Temporal lobe (tissue), 2 donors: ENCODE data around the genes PRSS2, KEL, OR2A2 and CTAGE8.

GRCh38 chr7:142535202-142535918 lies 213.9 kb upstream of the PRSS1 start:
- RAMPAGE, long total RNA = no peak

DNA sequence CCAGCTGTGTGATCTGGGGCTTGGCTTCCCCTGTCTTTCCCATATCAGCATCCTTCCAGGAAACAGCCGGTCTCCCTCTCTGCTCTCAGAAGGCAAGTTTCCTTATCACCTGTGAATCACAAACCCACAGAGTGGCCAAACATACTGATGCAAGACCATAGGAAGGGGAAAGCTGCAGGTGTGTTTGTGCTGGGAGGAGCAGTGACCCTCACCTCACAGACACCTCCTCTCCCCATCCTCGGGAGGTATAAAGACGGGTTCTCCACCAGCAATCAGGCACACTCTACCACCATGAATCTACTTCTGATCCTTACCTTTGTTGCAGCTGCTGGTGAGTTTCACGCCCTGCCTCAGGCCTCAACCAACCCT lies at the start of gene PRSS2:
PRSS2 (plus strand) TSS at position 279 of the 369 bp plus-strand sequence.
- RAMPAGE, long total RNA = no peak

DNA sequence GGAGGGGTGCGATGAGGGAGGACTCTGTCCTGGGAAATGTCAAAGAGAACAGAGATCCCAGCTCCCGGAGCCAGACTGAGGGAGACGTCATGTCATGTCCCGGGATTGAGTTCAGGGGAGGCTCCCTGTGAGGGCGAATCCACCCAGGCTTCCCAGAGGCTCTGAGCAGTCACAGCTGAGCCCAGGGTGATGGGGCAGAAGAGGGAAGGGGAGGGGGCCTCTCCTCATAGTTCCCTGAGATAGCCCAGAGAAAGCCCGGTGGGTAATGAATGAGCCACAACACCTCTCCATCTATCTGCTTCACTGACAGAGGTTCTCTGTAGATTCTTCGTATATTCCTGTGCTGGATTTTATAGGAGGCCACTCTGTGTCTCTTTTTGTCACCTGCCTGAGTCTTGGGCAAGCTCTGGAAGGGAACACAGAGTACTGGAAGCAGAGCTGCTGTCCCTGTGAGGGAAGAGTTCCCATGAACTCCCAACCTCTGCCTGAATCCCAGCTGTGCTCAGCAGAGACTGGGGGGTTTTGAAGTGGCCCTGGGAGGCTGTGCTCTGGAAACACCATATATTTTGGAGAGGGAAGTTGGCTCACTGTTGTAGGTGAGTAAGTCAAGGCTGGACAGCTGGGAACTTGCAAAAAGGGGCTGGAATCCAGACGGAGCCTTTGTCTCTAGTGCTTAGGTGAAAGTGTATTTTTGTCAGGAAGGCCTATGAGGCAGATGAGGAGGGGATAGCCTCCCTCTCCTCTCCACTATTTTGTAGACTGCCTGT lies 16.5 kb downstream of the PRSS2 start:
- RAMPAGE, long total RNA = no peak

- RAMPAGE, long total RNA = no peak
Measured at GRCh38 chr7:142798246-142799197, 27.8 kb downstream of the PRSS2 start.

DNA sequence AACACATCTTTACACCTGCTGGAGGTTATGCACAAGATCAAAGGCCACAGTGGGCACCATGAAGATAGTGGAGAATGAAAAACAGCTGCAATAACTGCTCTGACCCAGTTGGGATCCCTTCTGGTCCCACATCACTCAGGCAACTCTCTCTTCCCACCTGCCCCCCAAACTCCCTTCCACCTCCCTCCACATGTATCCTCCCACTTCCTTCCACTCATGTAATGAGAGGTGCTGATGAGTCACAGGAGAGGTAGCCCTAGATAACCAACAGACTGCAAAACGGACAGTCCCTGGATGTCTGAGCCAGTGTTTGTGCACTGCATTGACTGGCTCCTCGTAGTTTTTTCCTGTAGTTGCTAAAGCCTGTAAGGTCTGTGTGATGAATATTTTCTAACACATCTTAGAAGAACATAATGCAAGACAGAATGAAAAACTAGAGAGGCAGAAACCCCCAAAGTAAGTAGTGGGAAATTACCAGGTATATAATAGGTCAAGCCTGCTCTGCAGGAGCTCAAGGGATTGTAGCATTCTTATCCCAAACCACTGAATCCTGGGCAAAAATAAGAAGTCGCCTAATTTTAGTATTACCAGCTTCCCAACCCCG lies 38.5 kb downstream of the PRSS2 start:
- RAMPAGE, long total RNA = no peak

GRCh38 chr7:142962109-142963091 lies at the start of gene KEL:
Gene KEL (minus strand): TSS chr7:142962363.
- RAMPAGE, long total RNA = no peak

GRCh38 chr7:143222683-143223197 lies 903 bp downstream of the TAS2R40 start:
- RAMPAGE, long total RNA = no peak

- RAMPAGE, long total RNA = no peak
Measured at GRCh38 chr7:143279778-143280290, 4.9 kb upstream of the TMEM139 start.

DNA sequence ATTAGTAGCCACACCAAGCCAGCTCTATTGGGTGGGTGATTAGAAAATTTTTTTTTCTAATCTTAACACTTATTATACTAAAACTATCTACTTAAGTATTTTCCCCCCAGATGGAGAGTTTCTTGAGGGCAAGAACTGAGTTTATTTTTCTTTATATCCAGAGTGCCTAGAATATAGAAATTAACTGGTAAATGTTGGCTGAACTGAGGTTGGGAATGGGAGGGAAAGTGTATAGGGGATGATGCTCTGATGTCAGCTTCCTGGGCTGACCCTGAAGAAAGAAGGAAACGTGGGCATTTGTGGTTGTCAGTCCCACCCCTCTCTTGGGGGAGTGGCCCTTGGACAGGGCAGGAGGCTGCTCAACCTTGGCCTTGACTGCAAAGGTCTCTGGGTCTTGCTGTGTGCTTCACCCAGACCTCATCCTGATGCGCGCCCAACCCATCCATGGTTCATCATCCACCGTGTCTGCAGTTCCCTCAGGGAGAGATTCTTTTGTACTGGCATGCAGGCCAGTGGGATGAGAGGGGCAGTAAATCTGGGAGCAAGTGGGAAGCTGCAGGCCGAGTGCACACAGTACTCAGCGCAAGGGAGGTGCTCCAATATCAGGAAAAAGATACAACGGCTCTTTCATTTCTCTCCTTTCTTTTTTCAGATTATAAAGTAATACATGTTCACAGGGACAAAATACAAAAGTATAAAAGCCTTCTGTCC lies 4.8 kb upstream of the ZYX start:
- RAMPAGE, long total RNA = no peak

DNA sequence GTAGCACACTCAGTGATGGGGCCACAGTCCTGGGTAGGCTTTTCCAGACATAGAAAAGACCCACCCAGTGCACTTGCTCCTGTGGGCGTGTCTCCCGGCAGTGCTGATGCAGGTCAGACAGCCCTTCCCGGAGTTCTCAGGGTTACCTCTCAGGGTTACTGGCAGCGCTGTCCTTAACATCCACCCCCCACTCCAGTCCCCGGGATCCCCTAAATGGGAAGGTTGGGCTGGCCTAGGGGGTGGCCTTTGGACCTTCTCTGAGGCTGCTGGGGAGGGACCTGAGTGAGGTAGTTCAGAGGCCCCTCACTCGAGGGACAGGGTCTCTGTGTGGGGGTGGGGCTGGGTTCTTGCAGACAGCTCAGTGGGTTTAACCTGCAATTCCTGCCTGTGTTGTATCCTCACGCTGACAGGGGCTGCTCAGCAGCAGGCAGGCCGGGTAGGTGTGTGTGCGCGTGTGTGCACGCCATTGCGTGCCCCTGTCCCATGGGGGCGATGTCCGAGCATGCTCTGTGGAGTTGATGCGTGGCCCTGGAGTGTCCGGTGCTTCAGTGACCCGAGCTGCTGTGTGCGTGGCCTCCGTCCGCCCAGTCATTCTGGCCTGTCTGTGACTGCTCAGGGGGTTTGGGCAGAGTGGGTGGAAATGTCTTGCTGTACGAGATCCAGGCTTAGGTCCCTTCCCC lies 6.3 kb downstream of the ZYX start:
- RAMPAGE, long total RNA = no peak

DNA sequence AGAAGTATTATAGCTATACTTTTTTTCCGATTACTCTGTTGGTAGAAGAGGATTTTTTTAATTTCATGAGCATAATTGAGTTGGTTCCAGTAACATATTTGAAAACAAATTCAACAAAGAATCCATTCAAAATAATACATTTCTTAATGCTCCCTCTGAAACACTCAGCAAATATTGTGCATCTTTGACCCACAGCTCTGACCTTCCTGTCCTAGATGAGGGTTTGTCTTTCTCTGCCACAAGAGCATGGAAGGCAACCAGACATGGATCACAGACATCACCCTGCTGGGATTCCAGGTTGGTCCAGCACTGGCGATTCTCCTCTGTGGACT lies at the start of gene OR2A2:
OR2A2 (plus strand) TSS at position 247 of the 332 bp plus-strand sequence.
- RAMPAGE, long total RNA = no peak

DNA sequence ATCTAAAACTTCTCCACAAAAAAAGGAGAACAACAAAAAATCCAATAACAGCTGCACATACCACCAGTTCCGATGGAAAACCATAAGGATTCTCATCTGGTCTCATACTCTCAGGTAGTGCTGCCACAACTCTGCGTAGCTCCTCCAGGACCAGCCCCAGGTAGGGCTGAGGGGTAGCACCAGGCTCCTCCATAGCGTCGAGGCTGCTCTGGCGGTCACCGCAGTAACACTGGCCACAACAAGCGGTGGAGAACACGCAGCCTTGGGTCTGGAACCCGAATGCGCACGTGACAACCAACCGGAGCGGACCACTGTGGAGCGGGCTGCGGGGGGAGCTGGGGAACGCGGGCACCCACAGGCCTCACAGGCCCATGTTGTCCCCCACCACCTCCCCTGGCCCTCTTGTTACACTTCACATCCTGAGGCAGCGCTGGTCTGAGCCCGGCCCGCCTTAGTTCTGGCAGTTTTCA lies at the start of gene CTAGE8:
CTAGE8 (minus strand) TSS at position 231 of the 470 bp plus-strand sequence.
- RAMPAGE, long total RNA = no peak

DNA sequence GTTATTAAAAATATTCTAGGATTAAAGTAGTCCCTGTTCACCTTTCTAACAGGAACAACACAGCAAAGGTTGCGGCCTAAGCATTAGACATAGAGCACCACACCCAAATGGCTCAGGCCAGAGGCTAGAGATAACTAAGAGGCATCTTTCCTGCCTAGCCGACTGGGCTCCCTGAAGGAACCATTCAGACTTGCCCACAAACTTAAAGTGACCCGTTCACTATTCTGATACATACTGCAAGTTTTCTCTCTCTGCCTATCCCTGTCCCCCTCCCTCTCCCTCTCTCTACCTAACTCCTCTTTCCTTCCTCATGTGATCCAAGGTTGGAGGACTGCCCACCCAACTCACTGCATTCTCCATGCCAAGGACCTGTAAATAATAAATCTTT lies 528.9 kb upstream of the CNTNAP2 start:
- RAMPAGE, long total RNA = no peak

GRCh38 chr7:148299357-148299912 lies 291.1 kb upstream of the C7orf33 start:
- RAMPAGE, long total RNA = no peak

- RAMPAGE, long total RNA = no peak
Measured at GRCh38 chr7:148304503-148304979, 286.0 kb upstream of the C7orf33 start.

DNA sequence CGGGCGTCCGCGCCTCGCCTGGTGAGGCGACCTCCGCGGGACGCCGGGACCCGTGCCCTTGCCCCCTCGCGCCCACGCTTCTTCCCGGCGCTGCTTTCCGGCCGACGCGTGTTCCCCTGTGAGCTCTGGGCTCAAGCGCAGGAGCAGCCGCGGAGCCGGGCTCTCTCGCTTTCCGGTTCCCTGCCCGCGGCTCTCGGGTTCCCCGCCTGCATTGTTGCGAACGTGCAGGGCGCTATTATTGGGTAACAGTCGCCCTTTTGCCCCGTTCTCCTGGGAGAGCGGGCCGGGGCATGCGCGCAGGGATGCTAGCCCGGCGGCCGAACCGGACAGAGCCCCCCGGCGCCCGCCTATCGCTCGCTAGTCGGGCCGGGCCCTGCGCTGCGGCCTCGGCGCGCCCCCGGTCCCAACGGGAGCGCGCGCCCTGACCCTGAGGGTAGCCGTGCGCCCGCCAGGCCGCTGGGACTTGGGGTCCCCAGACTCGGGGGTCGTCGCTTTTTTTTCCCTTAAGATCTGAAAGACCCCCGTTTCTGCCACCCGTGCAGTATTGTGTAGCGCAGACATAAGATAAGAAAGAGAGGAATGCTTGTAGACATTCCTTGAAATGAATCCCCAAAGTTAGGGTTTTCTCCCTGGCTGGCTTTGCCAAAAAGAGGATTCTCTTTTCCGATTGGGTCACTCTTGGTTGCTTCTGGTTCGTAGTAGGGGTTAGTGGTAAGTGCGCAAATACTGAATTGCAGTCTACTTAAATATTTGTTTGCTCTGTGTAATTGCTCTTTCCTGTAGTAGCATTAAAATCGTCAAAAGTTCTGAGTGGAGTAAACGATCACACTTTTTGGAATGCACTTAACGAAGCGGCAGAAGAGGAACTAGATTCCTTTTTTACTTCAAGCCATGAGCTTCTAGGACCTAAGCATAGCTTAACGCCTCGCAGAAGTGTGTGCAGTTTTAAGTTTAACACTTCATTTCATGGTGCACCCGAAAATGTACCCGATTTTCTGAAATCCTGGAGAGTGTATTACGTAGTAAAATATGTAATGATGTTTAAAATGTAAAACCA lies 1.0 kb downstream of the CUL1 start:
- RAMPAGE, long total RNA = no peak

- RAMPAGE, long total RNA = no peak
Measured at GRCh38 chr7:148774383-148774978, 75.8 kb downstream of the CUL1 start.

DNA sequence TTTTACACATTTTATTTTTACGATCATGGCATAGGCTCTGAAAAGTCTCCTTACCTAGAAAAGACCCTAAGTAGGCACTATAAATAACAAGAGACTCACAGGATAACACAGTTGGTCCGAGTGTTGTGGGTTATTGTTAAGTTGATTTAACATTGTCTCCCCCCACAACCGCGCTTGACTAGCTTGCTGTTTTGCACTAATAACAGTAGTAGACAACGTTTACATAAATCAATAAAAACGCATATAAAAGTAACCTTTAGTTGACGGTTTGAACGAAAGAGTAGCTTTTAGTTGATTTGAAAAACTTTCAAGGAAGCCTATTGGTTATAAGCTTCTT lies 57.3 kb upstream of the EZH2 start:
- RAMPAGE, long total RNA = no peak

DNA sequence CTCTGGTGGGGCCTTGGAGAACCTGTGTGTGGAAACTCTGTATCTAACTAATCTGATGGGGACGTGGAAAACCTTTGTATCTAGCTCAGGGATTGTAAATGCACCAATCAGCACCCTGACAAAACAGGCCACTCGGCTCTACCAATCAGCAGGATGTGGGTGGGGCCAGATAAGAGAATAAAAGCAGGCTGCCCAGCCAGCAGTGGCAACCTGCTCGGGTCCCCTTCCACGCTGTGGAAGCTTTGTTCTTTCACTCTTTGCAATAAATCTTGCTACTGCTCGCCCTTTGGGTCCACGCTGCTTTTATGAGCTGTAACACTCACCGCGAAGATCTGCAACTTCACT lies 65.7 kb upstream of the EZH2 start:
- RAMPAGE, long total RNA = no peak

DNA sequence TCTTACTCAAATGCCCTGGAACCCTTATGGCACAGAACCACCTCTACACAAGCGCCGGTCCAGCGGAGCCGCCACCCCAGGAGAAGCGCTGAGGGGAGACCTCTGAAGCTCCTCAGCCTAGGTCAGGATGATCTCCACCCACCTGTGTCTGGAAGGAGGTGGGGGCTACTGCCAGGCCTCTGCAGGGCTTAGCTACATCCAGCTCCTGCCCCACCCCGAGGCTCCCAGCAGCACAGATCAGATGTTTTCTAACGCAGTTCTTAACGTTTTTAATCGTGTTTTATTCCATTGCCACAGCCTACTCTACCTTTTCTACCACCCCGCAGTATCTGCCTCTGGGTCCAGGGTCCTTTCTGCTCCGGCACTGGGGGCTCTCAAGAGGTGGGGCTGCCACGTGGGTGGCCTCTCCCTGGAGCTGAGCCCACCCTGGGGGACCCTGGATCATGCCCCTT lies 25.5 kb downstream of the PDIA4 start:
- RAMPAGE, long total RNA = no peak